ENCODE results near the gene TMEM132D.

GRCh38 chr12:129109466-129109852 lies 256.2 kb downstream of the GLT1D1 start:
- PRO-cap, result no peak

GRCh38 chr12:129821121-129821503 lies 82.7 kb downstream of the TMEM132D start:
- PRO-cap, result no peak

DNA sequence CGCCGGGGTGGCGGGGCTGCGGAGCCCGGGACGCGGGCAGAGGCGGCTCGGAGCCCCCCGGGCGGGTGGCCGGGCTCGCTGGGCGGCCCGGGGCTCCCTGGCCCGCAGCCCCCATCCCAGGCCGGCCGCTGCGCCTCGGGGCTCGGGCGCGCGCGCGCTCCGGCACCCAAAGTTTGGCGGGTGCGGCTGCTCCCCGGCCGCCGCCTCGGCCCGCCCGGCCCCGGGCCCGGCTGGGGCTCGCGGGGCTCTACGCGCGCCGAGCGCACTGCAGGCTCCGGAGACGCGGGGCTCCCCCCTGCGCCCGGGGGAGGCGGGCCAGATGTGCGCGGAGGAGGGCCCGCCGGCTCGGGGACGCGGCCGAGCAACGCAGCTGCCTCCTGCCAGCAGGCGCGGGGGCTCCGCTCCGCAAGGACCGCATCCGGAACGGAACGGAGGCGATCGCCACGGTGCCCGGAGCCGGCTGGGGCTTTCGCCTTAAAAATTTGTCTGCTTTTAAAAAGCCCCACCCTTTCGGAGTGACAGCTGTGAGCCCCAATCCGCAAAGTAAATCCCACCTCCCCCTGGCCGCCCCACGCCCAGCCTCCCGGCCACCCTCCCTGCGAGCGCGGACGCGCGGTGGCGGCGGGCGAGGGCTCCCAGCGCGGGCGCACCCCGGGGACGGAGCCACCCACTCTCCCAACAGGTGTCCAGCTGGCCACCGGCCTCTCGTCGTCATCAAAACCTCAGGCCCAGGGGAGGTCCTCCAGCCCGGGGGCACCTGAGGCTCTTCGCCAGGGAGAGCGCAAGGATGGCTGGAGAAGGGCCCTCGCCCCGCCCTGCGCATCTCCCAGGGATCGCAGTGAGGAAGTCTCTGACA lies at the start of gene TMEM132D:
Gene TMEM132D, minus strand, starts transcription at position 267 of the 856 bp plus-strand sequence.
- PRO-cap, result no peak

DNA sequence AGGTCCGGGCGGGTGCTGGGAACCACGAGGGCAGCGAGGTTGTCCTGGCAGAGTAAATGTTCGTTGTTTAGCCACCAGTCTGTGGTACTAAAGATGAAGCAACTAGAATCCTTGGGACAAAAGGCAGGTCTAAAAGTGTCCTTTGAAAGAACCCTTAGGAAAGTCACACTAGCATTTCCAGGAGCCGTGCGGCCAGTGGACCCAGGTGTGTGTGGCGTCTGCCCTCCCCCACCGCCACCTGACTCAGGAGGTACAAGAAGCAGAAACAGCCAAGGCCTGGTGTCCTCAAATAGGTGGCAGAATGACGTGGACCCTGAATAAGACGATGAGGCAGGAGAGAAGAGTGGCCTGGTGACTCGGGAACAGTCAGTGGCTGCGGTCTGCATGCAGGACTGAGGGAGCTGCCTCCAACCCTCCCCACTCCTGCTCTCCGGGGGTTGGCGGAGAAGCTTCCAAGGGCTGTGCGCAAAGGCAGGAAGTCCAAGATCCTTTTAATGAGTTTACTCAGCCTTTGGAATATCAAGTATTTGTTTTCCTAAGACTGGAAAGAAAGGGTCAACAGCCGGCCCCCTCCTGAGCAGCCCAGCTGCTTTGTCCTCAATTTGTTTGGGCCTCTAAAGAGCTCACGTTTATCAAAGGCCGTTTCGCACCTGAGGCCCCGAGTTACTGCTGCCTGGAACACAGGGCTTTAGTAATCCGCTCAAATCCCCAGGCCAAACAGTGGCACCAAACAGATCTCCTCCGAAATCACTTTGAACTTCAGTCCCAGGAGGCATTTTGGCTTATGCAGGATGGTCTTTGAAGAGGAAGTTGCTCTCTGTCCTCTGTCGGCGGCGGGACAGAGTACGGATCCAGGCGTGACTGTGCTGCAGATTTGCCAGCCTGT lies 117.4 kb upstream of the FZD10 start:
- PRO-cap, result no peak

GRCh38 chr12:130071204-130071601 lies 91.1 kb upstream of the FZD10 start:
- PRO-cap, result no peak

GRCh38 chr12:130132999-130133571 lies 29.2 kb upstream of the FZD10 start:
- PRO-cap, result no peak

- PRO-cap, result no peak
Observed at GRCh38 chr12:130210888-130211370, 48.7 kb downstream of the FZD10 start.

DNA sequence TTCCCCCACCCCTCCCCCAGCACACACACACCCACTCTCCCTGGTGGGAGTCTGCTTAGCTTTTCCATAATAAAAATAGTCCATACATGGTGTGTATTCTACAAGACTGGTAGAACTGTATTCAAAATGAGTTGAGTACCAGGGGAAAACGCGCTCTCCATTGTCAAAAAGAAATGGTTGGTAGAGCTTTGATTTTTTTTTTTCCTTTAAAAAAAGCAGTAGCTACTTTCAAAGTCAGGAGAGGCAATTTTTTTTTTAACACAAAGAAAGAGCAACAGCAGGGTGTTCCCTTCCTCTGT lies 63.3 kb downstream of the FZD10 start:
- PRO-cap, result no peak

DNA sequence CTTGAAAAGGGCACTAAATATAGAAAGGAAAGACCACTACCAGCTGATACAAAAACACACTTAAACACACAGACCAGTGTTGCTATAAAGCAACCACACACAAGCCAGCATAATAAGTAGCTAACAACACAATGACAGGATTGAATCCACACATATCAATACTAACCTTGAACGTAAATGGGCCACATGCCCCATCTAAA lies 6.0 kb upstream of the RIMBP2 start:
- PRO-cap, result no peak

GRCh38 chr12:130821200-130821948 lies 17.7 kb downstream of the STX2 start:
- PRO-cap, result no peak

GRCh38 chr12:130875707-130876996 lies 4.3 kb downstream of the RAN start:
- PRO-cap, result no peak

- PRO-cap, result no peak
Observed at GRCh38 chr12:130916117-130916529, 37.6 kb upstream of the ADGRD1 start.

- PRO-cap, result no peak
Observed at GRCh38 chr12:130954355-130955018, 780 bp downstream of the ADGRD1 start.

DNA sequence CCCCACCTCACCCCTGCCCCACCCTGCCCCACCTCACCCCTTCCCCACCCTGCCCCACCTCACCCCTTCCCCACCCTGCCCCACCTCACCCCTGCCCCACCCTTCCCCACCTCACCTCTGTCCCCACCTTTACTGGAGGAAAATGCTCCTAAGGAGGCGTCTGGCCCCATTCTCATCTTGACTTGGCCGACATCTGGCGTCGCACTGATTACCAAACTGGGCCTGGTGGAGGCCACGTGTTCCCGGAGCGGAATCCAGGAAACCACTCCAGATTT lies 57.3 kb downstream of the ADGRD1 start:
- PRO-cap, result no peak

DNA sequence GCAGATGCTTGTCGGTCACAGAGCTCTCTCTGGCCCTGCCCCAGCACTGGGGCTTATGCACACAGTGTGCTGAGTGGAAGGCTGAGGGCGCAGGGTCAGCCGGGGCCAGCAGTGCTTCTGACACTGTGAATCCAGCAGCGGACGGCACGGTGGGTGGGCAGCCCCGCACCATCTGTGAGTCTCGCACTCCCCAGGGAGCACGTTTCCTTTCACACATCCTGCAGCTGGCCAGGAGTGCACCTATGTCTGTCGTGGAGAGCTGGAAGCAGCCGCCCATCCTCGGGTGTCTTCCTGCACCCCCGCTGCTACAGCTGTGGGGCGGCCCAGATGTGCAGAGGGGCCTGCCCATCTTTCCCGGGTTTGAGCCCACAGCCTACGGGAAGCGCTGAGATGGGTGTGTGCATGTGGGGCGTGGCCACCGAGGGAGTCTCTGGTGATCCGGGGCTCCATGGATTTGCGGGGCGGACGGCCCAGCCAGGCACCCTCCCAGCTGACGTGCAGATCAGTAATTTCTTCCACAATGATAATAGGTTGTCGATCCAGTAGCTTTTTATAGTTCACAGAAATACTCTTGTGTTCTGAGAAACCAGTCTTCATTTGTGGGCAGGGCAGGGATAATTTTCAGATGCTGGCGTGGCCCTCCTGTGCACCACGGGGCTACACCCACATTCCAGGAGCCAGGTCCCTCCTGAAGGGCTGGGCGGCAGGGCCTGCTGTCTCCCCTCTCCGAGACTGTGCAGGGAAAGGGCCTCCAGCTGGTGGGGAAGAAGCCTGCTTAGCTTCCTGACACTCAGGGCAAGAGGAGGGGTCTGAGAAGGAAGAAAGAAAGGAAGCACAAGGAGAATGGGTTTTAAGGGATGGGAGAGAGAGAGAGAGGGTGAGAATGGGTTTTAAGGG lies 94.7 kb downstream of the ADGRD1 start:
- PRO-cap, result no peak

DNA sequence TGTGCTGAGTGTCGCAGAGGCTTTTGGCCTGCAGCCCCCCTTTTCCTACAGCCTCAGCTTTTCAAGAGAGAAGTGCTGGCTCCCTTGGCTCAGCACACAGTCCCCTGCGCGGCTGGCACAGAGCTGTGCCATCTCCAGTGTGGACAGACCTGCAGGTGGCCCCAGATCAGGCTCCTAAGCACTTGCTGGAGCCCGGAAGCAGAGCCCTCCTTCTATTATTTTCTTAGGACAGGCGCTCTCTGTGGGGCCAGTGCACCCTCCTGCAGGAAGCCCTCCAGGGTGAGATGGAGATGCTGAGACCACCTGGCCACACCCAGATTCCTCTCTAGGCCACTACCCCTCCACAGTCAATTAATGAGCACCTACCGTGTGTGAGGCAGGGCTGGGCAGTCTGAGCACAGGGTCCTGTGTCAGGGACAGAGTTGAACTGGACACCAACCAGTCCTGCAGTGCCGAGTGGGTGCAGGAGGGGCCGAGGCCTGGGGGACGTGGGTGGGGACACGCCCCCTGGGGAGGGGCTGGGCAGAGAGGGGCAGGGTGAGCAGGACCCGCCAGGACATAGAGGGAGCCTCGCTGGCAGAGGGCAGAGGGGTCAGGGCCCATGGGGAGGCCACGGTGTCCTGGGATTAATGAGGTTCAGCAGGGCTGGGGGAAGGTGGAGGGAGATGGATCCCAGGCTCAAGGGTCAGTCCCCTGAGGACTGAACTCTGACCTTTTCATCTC lies 267.8 kb downstream of the ADGRD1 start:
- PRO-cap, result no peak

GRCh38 chr12:131529579-131530275 lies 181.2 kb upstream of the SFSWAP start:
- PRO-cap, result no peak

DNA sequence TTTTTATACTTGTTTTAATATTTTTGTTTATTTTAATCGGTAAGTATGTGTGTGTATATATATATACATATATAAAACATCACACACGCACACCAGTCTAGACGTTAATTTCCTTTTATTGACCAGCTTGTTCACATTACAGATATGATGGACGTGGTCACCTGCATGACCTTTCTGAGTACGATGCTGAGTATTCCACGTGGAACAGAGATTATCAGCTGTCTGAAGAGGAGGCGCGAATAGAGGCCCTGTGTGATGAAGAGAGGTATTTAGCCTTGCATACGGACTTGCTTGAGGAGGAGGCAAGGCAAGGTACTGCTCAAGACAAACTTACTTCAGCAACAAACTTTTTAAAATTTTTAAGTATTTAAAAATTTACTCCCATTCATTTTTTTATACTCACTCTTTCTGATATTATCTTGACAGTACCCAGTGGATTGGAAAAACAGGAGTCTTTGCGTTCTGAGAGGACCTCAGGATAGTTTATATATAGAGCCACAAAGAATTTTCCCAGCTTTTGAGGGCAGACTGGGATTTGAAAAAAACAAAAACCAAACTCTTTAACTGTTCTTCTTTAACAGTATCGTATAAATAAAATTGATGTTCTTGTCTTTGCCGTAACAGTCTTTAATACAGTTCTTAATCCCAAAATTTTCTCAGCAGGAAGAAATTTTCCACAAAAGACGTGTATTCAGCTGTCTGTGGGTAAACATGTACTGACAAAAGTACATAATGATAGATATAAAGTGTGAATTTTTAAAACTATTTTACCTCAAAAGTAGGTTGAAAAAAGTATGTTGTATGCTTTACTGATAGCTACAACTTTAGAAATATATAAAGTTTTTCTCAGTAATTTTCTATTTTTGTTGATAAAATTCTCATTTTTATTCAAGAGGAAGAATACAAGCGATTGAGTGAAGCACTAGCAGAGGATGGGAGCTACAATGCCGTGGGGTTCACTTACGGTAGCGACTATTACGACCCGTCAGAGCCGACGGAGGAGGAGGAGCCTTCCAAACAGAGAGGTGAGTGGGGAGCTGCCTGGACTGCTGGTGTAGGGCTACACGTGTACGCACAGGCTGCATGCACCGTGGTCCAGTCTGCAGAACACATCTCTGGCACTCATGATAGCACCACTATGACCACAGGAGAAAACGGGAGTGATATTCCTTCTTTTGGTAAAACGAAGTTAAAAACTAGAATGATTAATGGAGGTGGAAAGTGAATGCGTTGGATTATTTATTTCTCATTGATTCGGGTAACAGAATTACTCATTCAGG lies 3.5 kb downstream of the SFSWAP start:
- PRO-cap, result no peak

GRCh38 chr12:131793006-131793423 lies 35.2 kb upstream of the MMP17 start:
- PRO-cap, result no peak

DNA sequence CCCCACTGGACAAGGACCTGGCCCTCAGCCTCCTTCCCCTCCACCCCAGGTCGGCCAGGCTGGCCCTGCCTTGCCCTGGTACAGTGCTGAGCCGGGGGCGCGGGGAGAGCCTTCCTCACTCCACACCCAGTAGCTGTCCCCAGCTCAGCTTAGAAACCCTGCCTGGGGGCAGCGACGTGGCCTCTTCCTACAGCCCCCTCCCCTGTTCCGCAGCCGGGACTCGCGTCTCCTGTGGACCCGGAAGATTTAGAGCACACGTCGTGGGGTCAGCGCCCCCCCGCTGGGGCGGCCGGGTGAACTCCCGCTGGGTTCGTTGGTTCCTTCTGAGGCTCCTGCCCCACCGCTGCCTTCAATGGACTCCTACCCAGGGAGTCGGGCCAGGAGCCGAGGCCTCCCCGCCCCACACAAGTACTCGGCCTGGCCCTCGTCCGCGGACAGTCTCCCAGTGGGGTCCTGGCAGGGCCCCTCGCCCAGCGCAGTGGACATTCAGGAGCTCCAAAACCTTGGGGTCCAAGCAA lies 1.1 kb downstream of the MMP17 start:
- PRO-cap, result no peak